Cardiac ventricle fibroblast (primary cell): ENCODE measurements around a stretch of chr18.

GRCh38 chr18:22704394-22704634 is 228.8 kb upstream of the RBBP8 start:
- RAMPAGE, long total RNA = no peak

DNA sequence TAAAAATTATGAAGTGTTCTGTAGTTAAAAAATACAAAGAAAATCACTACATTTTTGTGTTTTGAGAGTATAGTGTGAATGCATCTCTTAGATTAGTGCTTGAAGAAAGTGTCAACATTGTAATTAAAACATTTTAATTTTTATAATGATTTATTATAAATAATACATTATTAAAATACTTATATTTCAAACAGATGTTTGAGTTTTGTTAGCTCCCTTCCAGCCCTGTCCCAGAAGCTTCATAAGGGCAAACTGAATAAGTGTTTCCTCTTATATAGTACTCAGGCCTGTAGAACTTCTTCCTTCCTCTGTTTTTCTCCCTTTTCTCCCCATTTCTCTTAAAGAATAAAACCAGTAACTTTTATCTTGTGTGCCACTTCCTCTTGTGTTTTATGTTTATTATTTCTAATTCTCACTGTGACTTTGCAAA is 42.2 kb downstream of the RBBP8 start:
- RAMPAGE, long total RNA = no peak

DNA sequence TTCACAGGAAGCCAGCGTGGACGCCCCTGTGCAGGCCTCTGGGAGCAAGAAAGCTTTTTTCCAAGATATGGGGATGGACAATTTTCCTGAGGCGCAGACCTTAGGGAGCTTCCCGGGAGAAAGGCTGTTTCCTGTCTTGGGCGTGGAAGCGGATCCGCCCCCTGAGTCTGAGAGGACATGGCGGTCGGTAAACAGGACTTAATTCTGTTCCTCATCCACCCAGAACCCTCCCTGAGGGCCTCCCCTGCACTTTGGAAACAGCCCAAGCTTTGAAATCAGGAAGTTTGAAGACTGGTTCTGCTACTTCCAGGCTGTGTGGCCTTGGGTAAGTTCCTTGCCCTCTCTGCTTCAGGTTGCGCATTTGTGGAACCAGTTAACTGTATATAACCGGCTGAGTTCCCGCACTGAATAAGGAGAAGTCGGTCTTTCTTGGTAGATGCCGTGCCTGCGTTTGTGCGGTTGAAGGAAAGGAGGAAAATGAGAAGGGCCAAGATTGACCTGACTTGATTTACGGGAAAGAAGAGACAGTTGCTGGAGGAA is 29.4 kb upstream of the CABLES1 start:
- RAMPAGE, long total RNA = no peak

GRCh38 chr18:23183369-23183939 is 48.2 kb downstream of the CABLES1 start:
- RAMPAGE, long total RNA = no peak

- RAMPAGE, long total RNA = no peak
Measured at GRCh38 chr18:23194040-23194867, 59.0 kb downstream of the CABLES1 start.

DNA sequence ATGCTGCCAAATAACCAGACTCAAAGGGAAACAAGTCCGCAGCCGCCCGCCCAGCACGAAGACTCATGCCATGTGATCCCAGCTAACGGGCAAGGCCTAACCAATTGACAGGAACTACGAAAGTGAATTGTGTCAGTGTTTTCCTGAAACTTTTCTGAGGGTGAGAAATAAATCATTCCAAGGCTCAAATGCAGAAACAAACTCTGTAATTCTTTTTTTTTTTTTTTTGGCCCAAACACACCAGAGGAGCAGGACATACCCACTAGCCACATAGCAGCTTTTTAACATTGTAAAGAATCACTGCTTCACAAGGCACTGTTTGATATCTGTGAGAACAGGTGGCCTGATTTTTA is 82.4 kb downstream of the TMEM241 start:
- RAMPAGE, long total RNA = no peak

GRCh38 chr18:23370302-23370947 is 67.3 kb downstream of the TMEM241 start:
- RAMPAGE, long total RNA = no peak

DNA sequence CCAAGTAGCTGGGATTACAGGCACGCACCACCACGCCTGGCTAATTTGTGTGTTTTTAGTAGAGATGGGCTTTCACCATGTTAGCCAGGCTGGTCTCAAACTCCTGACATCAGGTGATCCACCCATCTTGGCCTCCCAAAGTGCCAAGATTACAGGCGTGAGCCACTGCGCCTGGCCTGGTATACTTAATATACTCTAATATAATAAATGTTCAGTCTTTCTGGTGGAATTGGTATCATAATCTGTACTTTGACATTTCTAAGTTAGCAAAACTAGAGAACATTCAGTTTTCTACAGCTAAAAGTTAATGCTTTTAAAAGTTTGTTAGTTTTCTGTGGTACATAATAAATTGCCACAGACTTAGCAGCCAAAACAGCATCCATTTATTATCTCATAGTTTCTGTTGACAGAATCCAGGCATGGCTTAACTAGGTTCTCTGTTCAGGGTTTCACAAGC is 15.4 kb downstream of the RIOK3 start:
- RAMPAGE, long total RNA = no peak

DNA sequence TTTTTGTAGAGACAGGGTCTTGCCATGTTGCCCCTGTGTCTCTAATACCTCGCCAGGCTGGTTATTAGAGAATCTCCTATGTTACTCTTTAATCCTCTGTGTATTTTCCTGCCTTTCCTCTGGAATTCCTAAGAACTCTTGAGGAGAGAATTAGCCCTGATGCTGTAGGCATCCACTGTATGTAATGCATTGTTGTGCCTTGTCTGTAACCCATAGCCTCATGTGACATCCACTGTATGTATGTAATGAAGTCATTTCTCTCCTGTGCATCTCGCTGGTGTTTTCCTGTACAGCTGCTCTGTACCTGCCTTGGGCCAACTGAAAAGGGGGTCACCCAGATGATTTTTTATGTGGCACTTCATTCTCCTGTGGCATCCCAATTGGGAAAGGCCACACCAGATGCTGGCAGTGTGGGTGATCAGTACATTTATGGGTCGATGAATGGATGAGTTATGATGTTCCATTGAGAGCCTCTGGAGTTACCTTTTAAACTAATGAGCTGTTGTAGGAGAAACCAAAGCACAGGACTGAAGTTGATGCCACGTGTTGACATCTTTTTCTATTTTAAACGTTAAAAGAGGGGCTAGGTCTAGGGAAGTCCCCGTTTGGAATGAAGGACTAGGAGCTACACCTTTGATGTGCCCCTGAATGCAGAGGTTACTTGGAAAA is 22.6 kb downstream of the RMC1 start:
- RAMPAGE, long total RNA = no peak

DNA sequence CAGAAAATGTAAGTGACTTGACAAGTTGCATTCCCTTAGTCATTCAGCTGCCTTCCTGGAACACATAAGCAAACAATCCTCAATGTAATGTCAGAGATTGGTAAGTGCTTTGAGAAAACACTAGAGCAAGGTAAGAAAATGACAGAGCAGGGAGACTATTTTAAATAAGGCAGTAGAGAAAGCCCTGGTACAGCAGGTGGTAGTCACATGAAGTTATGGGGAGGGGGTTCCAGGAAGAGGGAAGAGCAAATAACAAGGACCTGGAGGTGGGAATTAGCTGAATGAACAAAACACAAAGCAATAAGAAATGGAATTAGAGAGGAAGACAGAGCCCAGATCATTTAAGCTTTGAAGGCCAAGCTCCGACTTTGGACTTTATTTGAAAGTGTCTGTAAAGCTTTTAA is 70.1 kb upstream of the TTC39C start:
- RAMPAGE, long total RNA = no peak

DNA sequence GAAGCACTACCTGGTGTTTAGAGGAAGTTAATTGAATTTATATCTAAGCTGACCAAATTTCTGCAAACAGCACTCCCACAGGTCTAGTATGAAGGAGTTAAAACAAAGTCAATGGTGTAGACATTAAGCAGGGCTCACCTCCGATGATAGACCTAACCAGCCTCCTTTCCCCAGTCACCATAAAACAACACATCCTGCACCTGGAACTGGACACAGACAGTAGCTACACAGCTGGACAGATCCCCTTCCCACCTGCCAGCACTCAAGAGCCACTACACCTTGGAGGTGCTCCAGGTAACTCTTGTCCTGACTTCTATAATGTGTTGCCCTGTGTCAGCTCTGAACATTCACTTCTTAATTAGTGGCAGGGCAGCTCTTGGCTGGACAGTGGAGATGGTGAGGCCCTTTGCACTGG is 61.7 kb upstream of the TTC39C start:
- RAMPAGE, long total RNA = no peak

DNA sequence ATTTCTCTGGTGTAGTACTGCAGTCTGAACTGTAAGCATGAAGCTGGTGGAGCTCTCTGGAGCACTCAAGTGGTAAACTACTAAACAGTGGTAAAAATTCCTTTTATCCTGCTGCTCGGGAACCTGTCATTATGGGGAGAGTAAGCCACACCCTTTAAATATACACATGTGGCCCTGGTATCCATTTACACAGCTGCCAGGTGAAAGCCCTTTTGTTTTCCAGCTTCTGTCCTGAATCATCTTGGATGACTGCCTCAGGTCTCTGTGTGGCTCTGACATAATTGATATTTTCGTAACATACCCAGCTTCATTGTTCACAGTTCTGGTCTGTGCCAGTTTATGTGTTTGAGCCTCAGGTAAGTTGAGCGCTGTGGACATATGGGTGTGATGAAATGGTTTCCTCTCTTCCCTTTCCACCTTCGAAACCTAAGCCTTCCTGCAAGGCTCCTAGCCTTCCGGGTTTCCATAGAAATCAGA is 15.8 kb upstream of the TTC39C start:
- RAMPAGE, long total RNA = no peak

- RAMPAGE, long total RNA = no peak
Measured at GRCh38 chr18:24012368-24012838, 2.2 kb upstream of the TTC39C start.

- RAMPAGE, long total RNA = no peak
Measured at GRCh38 chr18:24112564-24113541, 26.0 kb upstream of the CABYR start.

GRCh38 chr18:24120065-24120653 is 18.7 kb upstream of the CABYR start:
- RAMPAGE, long total RNA = no peak

DNA sequence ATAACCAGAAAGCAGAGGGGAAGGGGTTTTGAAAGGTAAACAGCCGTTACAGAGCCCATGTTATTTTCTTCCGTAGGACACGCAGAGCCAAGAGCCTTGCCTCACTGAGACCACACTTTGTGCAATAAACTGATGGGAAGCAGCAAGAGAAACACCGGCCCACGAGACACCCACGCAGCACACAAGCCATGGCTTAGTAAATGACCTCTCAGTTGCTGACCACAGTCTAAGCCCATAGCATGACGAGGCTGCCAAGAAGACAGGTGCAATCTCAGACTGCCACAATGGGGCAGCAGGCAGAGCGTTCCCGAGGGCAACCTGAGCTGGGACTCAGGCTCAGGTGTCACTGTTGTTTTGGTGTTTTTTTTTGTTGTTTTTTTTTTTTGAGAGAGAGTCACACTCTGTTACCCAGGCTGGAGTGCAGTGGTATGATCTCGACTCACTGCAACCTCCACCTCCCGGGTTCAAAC is 59.7 kb downstream of the CABYR start:
- RAMPAGE, long total RNA = no peak

- RAMPAGE, long total RNA = no peak
Measured at GRCh38 chr18:24271108-24271419, 126.6 kb downstream of the OSBPL1A start.

GRCh38 chr18:24362623-24363220 is 34.9 kb downstream of the OSBPL1A start:
- RAMPAGE, long total RNA = no peak

DNA sequence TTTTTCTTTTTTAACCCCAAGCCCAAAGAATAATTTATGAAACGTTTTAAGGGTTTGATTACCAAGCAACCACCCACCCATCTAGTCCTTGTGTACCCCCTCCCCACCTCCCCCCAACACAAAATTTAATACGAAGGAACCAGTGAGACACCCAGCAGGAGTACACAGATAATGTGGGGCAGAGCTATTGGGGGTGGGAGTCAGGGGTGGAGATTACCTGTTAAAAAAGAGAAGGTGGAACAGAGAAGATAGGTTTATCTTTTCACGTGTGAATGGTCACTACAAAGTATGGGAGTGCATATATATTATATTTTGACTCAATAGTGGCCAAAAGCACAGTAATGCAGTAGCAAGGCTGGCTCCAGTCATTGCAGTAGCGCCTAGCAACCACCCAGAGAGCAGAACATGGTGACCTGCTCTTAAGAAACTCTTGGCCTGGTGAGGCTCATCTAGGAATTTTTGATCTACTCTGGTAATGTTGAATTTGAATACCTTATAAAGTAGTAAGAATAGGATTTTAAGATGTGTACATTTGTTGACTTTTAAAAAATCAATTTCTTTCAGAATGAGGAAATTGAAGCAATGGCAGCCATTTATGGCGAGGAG is 988 bp downstream of the IMPACT start:
- RAMPAGE, long total RNA = no peak

GRCh38 chr18:24560454-24560956 is 100.1 kb downstream of the HRH4 start:
- RAMPAGE, long total RNA = no peak